Skeletal muscle cell (primary cell): ENCODE measurements around the genes KCNK15, RIMS4 and WFDC5.

GRCh38 chr20:44218327-44218773 lies 7.8 kb upstream of the OSER1 start:
- RRBS, result no CpG with 5 or more reads among the region's 4 CpGs

- RRBS, result no CpG with 5 or more reads among the region's 7 CpGs
Observed at GRCh38 chr20:44309406-44310047, 1.5 kb downstream of the FITM2 start.

- RRBS, result no CpG with 5 or more reads among the region's 12 CpGs
Observed at GRCh38 chr20:44351655-44352651, 3.5 kb upstream of the HNF4A start.

DNA sequence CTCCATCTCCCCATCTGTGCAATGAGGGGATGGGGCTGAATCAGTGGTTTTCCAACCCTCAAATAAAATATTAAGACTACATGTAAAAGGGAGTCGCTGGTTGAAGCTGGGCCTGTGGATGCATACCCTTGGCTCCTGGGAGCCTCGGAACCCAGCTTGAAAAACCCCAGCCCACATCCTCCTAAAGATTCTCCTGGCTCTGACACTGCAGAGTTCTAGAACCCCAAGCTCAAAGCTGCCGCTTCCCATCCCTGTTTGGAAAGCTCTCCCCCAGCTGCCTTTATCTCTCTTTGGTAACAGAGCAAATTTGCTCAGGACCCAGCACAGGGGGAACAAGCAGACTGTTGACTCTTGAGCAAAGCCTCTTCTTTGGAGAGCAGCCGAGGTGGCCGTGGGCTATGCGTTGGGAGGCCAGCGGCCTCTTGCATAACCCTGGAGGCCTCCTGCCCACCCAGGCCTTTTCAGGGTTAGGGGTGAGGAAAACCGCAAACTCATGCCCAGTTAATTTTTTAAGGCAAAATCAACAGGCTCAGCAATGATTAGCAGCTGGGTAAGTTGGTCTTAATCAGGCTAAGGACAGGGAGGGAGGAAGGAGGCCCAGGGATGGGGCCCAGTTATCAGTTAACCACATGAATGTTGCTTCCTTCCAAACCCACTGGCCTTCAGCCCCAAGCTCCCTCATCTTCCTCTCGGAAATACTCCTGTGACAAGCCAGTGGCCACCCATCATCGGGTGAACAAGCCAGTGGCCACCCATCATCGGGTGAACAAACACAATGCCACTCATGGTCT lies 39.0 kb downstream of the HNF4A start:
- RRBS, result no CpG with 5 or more reads among the region's 11 CpGs

DNA sequence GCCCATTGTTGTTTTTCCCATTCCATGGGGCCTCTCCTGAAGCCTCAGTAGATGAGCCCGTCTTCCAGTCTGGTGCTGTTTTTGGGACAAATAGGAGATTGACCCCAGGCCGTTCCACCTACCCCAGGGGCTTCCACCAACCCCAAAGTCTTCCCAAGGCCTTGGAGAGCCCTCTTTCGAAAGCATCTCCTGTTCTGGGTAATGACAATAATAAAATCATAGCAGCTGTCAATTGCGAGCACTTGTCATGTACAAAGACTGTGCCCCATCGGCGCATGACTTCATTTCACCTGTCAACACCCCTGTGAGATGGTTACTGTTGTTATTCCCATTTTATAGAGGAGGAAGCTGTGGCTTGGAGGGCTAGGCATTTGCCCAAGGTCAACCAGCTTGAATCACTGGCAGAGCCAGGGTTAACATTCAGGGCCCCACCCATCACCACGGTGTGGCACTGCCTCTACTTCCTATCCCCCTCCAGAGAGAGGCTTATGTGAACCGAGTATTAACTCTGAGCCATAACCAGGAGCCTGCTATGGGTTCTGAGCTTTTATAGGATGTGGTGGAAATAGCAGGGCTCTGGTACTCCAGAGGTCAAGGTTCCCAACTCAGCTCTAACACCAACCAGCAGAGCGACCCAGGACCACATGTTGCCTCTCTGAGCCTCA lies 51.1 kb downstream of the HNF4A start:
- RRBS, result no CpG with 5 or more reads among the region's 9 CpGs

DNA sequence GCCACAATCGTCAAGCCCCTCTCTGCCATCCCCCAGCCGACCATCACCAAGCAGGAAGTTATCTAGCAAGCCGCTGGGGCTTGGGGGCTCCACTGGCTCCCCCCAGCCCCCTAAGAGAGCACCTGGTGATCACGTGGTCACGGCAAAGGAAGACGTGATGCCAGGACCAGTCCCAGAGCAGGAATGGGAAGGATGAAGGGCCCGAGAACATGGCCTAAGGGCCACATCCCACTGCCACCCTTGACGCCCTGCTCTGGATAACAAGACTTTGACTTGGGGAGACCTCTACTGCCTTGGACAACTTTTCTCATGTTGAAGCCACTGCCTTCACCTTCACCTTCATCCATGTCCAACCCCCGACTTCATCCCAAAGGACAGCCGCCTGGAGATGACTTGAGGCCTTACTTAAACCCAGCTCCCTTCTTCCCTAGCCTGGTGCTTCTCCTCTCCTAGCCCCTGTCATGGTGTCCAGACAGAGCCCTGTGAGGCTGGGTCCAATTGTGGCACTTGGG lies 46.0 kb upstream of the TTPAL start:
- RRBS, result no CpG with 5 or more reads among the region's 10 CpGs

- RRBS, result no CpG with 5 or more reads among the region's 7 CpGs
Observed at GRCh38 chr20:44430129-44430987, 45.3 kb upstream of the TTPAL start.

GRCh38 chr20:44470195-44470804 lies 5.4 kb upstream of the TTPAL start:
- RRBS, result no CpG with 5 or more reads among the region's 6 CpGs

GRCh38 chr20:44583077-44583637 lies 778 bp downstream of the PKIG start:
- RRBS, result no CpG with 5 or more reads among the region's 3 CpGs

GRCh38 chr20:44584083-44584431 lies 1.7 kb downstream of the PKIG start:
- RRBS, result no CpG with 5 or more reads among the region's 2 CpGs

- RRBS, result no CpG with 5 or more reads among the region's 12 CpGs
Observed at GRCh38 chr20:44716326-44716939, 1.3 kb downstream of the CCN5 start.

GRCh38 chr20:44745493-44746522 lies at the start of gene KCNK15:
Gene KCNK15, plus strand, starts transcription at chr20:44745865.
- RRBS, result 2% methylated on average over 41 of the region's 87 CpGs

DNA sequence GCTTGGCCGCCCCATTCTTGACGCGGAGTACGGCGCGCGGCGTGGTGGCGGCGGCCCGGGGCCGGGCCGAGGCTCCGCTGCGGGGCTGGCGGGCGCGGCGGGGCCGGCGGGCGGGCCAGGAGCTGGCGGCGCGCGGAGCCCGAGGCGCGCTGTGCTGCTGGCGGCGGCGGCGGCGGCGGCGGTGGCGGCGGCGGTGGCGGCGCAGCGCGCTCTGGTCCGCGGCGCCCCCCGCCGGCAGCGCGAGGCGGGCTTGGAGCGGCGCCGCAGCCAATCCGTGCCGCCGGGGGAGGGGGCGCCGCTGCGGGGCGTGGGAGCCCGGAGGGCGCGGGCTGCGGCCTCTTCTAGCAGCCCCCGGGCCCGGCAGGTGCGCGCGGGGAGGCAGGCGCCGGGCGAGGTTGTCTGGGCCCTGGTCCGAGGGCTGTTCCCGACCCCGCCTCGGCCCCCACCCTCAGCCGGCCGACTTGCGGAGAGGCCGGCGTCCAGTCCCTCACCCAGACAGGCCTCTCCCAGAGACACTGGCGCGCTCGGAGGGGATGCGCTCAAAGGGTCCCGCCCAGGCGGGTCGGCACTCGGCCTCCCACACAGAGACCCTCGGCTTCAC lies at the start of gene RIMS4:
Gene RIMS4, minus strand, starts transcription at position 213 of the 601 bp plus-strand sequence.
- RRBS, result 2% methylated on average over 35 of the region's 91 CpGs

DNA sequence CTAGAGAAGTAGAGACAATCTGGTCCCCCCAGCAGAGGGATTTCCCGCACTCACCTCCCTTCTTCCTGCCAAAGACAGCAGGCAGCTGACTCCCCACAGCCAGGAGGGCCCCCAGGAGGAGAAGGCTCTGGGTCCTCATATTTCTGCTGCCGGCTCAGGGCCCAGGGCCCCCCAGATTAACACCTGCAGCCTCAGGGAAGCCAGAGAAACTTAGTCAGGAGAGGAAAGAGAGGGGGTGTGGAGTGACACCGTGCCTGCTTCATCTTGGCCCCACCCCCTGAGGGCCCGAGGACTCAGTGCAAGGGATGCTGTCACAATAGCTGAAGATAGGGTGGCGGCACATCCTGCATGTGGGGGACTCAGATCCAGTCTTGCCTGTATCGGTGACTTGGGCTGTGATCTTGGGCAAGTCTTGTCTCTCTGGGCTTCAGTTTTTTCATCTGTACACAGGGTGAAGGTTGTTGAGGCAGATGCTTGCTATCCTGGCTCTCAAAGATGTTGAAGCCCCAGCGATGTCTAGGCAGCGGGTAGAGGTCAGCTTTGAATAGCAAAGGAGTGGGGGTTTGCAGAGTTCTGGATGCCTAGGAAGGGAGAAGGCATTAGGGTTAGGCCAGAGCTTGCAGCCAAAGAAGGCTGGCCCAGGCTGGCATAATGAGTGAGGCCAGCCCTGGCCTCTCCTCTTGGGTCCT lies at the start of gene WFDC5:
Gene WFDC5, minus strand, starts transcription at position 230 of the 689 bp plus-strand sequence.
- RRBS, result no CpG with 5 or more reads among the region's 8 CpGs

GRCh38 chr20:45138492-45139333 lies 14.4 kb upstream of the WFDC12 start:
- RRBS, result no CpG with 5 or more reads among the region's 22 CpGs

GRCh38 chr20:45325471-45326300 lies 17.6 kb upstream of the MATN4 start:
- RRBS, result no CpG with 5 or more reads among the region's 10 CpGs

DNA sequence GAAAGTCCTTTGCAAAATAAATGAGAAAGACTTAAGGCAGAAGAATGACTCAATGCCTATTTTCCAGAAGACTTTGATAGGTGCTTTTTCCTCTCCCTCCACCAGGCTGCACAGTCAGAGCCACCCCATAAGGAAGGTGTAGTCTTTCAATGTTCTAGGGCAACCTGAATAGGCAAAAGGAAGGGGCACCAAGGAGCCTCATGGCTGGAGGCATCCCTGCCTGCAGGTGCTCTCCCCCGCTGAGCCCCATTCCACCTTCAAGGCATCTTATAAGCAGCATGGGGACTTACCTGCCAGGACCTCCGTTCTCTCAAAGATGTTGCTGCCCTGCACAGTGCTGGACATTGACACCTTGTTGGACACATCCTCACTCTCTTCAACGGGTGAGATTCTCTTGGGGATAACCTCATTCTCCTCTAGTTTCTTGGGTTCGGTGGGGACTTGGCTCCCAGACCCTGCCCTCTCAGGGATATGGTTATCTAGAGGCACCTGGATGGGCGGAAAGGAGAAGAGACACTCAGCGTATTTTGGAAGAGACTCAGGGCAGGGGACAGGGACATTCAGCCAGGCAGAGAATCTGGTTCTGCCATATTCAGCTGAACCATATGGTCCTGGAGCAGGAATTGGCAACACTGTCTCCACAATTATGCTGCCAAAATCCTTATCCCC lies 18.0 kb downstream of the SDC4 start:
- RRBS, result no CpG with 5 or more reads among the region's 6 CpGs

DNA sequence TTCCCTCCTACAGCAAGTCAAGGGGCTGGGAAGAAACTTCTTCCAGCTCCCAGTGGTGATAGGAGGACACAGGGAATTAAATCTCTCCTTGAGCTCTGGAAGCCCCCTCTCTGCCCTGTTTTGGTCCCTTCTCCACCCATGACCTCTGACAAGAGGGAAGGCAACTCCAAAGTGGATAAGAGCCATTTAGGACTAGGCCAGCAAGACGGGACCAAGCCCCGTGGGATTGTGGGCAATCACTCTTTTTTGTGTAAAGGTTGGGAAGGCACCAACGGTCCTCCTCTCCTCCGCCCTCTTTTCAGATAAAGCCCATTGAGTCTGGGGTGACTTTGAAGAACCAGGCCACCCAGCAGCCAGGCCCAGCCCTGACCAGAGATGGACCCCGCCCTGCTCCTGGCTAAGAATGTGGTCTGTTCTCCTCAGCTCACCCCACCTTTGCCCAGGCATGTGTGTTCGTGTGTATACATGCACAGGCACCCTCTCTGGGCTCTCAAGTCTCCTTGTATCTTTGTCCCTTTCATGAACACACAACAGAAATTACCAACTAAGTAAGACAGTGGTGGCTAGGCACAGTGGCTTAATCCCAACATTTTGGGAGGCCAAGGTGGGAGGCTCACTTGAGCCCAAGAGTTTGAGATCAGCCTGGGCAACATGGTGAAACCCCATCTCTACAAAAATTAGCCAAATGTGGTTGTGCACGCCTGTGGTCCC lies 9.2 kb downstream of the SDC4 start:
- RRBS, result no CpG with 5 or more reads among the region's 7 CpGs

DNA sequence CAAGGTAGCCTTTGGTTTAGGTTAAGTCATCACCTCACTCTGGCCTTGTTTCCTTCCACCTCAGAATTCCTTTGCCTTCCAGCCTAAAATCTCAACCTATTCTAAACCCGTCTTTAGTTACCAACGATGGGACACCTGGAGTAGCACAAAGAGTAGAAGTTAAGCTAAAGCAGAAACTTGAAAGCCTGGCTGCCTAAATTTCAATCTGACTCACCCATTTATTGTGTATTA lies 1.6 kb downstream of the SDC4 start:
- RRBS, result no CpG with 5 or more reads among the region's 2 CpGs